ENCODE measurements around a stretch of chr4.

DNA sequence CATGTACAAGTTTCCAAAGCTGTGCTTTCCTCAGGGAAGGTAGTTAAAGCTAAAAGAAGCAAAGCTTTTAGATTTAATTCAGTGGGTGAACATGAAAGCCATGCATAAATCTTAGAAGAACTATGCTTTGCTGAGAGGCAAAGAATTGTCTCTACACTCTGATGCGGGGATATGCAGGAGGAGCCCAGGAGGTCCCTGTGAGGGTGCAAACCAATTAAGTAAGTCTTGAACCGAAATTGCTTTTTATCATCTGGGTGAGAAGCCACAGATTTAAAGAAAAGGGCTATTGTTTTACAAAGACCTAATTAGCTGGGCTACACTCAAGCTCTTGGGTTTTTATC lies 188.6 kb upstream of the ANK2 start:
- PRO-cap, result no peak

GRCh38 chr4:113292247-113293165 lies 243.1 kb downstream of the ANK2 start:
- PRO-cap, result bidirectional peak, plus-strand start at chr4:113292698, minus-strand start at chr4:113292590

- PRO-cap, result no peak
Observed at GRCh38 chr4:113294422-113294958, 245.0 kb downstream of the ANK2 start.

DNA sequence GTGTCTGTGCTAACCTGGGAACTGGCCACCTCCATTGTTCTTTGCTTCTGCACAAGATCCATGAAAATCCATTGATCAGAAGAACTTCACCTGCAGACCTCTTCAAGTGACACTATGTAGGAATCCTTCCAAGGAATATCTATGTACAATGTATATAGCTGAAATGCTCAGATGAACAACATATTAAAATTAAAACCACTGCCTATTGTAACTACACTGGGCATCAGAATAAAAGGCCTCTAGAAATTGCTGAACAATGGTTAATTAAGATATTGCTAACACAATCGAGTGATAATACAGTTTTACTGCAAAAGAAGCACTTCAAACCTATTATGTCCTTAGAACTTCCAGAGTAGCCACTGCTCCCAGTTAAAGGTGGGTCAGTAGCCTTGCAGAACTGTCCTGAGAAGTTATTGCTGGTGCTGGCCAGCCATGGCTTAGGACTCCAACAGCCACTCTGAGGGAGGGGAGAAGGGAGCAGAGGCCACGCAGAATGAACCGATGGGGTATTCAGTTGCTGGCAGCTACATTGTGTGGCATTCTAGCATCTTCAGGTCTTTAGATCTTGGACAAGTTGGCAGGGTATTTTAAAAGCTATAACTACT lies 332.5 kb downstream of the ANK2 start:
- PRO-cap, result unidirectional peak, plus-strand start at position 454 of the sequence

DNA sequence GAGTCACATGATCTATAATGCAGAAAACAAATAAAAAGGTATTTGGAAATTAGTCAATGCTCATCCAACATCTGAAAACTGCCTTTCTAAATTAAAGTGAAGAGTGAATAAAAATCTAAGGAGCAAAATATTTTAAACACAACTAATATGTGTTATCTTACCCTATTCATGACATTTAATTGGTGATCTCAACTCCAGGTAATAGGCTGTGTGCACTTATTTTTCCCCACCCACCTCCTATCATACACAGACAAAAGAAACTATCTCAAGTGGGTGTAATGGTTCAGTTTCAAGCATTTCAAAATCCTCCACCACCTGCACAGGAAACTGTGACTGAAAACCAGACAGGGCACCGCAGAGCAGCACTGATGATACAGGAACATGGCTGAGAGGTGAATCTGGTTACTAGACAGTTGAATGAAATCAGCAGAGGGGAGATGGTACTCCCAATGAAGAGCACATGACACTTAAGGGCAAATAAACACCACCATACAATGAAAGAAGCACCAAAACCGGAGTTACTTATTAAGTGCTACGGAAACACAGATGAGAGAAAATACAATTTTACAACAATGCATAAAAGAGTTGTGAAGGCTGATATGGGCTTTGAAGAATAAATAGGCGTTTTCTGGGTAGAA lies 78.4 kb downstream of the CAMK2D start:
- PRO-cap, result no peak

DNA sequence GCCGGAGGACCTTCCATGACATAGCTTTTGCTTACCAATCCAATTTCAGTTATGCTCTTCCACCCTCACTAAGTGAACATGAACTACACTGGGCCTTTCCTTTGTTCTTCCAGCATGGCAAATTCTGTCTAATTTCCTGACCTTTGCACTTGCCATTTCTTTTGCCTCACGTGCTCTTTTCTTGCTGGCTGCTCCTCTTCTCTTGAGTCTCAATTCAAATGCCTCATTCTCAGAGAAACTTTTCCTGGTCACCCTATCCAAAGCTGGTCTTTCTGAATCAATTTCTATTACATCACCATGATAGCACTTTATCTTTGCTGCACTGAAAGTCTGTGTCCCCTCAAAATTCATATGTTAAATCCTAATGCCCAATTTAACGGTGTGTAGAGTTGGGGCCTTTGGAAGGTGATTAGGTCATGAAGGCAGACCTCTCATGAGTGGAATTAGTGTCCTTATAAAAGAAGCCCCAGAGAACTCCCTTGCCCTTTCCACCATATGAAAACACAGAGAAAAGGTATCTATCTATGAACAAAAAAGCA lies 32.1 kb downstream of the CAMK2D start:
- PRO-cap, result no peak

DNA sequence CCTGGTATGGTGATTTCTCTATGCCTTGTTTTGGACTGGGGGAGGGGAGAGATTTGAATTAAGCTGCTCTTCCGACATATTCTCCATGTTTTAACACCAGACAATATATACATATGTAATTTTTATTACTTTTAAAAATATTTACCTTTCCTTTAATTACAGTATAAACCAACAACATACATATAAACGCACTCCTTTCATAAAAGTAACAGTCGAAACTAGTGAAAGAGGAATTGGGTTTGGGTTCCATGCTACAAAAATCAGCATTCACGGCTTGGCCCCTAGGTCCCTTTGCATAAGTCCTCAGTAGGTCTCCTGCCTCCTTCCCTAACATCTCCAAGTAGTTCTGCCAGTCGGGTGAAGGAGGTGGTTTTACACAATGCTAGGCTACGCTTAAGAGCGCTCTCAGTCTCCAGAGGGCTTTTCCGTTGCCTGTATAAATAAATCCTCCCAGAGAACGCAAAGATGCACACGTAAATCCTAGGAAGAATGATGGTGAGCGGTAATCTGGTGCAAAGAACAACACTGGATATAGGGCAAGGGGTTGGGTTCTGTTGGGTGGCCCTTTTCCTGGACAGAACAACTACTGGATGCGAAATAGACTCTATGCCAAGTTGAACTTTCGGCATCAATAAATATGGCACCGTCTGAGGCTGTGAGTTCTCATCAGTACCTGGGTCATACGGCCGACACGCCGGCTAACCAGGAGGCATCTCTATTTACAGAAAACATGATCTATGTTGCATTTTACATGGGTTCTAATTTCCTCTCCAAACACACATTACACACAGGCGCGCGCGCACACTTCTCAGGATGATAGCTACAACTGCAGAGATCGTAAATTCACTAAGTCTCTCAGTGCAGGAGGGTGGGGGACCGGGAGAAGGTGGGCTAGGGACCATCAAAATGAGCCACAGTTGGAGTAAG lies 1.4 kb downstream of the CAMK2D start:
- PRO-cap, result bidirectional peak, plus-strand start at position 666 of the sequence, minus-strand start at position 328 of the sequence; bidirectional peak, plus-strand start at position 811 of the sequence, minus-strand start at position 815 of the sequence

- PRO-cap, result bidirectional peak, plus-strand start at chr4:113762789, minus-strand start at chr4:113762616
Observed at GRCh38 chr4:113762477-113762721, 861 bp upstream of the CAMK2D start.

DNA sequence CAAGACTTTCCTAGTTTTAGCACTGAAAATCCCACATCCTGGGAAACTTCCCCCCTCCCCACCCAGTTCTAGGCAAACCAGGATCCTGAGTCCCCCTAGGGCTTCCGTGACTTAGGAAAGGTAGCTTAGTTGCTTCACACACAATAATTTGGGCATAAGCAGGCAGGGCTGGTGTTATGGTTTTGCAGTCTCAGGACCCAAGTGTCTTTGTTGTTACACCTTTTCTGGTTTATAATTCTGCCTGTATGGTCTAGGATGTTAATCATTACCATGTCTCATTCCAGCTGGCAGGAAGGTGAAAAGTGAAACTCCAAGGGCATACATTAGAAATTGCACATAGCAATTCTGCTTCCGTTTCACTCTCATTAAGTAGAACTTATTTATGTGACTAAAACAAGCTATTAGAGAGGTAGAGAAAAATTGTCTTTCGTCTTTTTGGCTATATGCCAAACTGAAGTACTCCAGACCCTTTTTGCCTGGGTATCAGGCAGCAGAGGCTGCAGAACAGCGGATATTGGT lies 16.9 kb downstream of the UGT8 start:
- PRO-cap, result bidirectional peak, plus-strand start at position 290 of the sequence, minus-strand start at position 203 of the sequence

DNA sequence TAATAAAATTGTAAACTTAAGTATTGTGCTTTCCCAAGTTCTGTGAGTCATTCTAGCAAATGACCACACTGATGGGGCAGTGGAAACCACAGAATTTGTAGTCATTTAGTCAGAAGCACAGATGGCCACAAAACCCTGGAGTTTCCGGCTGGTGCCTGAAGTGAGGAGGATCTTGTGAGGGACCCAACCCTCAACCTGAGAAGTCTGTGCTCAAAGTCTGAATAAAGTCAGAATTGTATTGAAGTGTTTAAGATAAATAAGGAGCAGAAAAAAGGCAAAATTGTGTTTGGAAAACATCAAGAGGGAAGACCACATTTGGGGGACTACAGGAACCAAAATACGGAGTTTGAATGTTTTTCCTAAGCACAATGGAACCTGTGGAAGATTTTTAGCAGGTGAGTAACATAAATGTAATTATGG lies 239.9 kb upstream of the TRAM1L1 start:
- PRO-cap, result no peak

DNA sequence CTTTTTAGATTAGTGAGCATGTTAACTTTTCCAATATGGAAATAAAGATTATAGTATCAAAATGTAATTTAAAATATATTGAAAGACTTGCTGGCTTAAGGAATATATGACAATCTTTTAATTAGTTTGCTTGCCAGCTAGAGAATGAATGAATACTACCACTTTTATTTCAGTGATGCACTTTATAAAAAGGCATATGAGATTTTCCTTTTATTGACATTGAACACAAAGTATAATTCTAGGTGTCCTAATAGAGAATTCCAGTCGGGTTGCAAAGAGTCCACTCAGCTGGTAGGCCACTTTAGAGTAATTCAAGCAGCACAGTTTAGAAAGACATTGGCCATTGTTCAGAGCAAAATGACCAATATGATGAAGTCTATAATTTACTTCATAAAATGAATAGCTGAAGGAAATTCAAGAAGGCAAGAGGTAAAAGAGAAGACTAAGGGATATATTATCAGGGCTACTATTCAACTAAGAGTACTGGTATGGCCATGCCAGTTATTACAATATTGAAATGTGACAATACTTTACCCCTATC lies 85.0 kb downstream of the NDST3 start:
- PRO-cap, result no peak

DNA sequence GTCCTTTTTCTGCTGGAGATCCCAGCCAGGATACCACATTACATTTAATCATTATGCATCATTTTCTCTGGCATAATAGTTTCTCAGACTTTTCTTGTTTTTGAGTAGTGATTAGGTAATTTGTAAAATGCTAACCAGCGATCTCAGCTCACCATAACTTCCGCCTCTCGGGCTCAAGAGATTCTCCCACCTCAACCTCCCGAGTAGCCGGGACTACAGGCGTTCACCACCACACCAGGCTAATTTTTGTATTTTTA lies 74.8 kb downstream of the PRSS12 start:
- PRO-cap, result no peak

- PRO-cap, result no peak
Observed at GRCh38 chr4:118279561-118279967, 73.2 kb downstream of the PRSS12 start.

- PRO-cap, result no peak
Observed at GRCh38 chr4:118770254-118770856, 65.6 kb downstream of the SEC24D start.

GRCh38 chr4:118821493-118822063 lies 14.3 kb downstream of the SEC24D start:
- PRO-cap, result no peak

- PRO-cap, result no peak
Observed at GRCh38 chr4:118975339-118976562, 87.1 kb downstream of the SYNPO2 start.

GRCh38 chr4:118988591-118988922 lies 99.9 kb downstream of the SYNPO2 start:
- PRO-cap, result no peak

DNA sequence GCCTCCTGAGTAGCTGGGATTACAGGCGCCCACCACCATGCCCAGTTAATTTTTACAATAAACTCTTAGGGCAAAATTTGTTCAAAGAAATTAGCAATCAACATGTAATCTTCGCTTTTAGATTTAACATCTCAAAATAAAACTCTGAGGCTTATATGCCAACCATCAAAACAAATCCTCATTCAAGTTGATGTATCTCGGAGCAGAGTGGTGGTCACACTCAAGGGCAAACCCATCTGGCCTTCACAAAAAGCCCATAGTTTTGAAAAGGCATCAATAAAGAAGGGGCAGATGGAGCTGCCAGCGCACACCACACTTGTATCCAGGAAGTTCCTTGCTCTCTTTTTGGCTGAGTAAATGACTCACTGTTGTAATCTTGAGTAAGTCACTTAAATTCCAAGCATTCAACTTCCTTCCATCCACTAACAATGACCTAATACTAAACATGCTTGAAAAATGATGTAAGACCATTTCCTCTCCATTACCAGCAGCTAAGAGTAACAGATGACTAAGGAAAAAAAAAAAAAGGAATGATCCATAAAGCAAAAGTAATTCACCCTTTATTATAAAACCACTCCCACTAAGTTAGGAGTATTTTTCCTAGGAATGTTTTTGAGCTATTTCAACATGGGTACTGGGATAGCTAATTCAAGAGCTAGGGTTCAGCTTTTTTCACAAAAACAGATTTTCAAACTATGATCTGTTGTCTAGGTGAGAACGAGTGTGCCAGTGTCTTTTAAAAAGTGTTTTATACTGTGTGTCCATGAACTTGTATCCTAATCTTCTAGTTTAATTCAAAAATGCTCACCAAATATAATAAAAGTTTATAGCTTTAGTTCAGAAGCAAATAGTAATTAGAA lies 32.3 kb upstream of the MYOZ2 start:
- PRO-cap, result unidirectional peak, minus-strand start at position 318 of the sequence

GRCh38 chr4:119151047-119151685 lies 15.5 kb downstream of the MYOZ2 start:
- PRO-cap, result no peak

DNA sequence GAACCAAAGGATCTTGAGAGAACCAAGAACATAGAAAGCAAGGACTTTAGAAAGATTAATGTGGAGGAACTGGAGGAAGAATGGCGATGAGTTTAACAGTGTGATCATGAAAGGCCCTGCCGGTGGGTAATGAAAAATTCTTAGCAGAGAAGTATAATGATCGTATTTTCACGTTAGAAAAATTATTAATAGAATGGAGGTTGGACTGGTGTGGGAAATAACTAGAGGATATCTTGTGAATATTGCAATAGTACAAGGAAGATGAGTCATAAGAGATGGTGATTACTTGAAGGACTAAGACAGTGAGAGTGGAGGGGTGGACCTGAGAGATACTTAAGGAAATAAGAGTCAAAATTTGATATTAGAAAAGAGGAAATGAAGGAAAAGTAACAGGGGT lies 1.8 kb upstream of the USP53 start:
- PRO-cap, result no peak